Measurements from ENCODE around the genes LAIR2, KIR2DL4, NCR1, CCDC106, RFPL4AL1 and ZNF787.

DNA sequence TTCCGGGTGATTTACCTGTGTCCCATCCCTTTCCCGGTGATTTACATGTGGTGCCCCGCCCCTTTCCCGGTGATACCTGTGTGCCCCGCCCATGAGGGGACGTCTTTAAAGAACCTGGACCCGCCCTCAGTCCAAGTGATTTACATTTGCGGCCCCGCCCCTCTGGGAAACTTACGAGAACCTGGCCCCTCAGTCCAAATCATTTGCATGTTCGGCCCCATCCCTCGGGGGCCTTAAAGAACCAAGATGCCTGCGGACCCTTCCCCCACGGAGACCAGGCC, 693 bp upstream of the LENG9 start:
- PRO-cap: unidirectional peak, plus-strand start at position 220 of the sequence

GRCh38 chr19:54492452-54493022, 10.1 kb upstream of the LAIR2 start:
- PRO-cap: no peak

DNA sequence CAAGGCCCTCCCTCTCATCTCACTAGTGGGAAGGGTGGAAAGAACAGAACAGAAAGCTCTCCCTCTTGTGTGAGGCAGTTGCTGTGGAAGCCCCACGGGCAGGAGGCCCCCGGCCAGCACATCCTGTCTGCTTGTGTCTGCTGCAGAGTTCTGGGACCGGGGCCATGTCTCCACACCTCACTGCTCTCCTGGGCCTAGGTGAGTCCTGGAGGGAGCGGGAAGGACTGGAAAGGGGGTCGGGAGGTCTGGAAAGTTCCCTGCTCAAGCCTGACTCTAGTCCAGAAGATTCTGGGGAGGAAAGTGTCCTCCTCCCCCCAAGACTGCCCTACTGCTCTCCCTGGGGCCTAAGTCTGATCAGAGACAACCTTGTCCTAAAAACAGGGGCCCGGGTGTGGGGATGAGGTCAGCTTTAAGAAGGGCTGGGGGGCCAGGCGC, at the start of gene LAIR2:
LAIR2 (plus strand) TSS at position 77 of the 435 bp plus-strand sequence.
- PRO-cap: unidirectional peak, plus-strand start at position 130 of the sequence

DNA sequence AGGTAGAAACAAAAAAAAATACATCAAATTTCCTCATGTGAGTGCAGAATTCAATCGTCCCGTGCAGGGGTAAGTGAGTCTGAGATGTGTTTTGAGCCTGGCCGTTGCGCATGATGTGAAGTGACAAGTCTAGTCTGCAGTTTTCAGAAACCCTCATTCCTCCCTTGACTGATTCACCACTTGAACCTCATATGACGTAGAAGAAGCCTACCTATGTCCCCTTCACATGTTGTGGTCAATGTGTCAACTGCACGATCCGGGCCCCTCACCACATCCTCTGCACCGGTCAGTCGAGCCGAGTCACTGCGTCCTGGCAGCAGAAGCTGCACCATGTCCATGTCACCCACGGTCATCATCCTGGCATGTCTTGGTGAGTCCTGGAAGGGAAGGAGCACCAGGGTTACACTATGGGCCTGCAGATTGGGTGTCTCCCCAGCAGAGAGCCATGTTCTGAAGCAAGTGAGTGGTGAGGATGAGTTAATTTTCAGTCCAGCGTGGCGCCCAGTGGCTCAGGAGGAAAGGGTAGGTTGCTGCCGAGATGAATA, at the start of gene KIR2DL4:
KIR2DL4 (plus strand) TSS at position 289 of the 545 bp plus-strand sequence.
- PRO-cap: no peak

DNA sequence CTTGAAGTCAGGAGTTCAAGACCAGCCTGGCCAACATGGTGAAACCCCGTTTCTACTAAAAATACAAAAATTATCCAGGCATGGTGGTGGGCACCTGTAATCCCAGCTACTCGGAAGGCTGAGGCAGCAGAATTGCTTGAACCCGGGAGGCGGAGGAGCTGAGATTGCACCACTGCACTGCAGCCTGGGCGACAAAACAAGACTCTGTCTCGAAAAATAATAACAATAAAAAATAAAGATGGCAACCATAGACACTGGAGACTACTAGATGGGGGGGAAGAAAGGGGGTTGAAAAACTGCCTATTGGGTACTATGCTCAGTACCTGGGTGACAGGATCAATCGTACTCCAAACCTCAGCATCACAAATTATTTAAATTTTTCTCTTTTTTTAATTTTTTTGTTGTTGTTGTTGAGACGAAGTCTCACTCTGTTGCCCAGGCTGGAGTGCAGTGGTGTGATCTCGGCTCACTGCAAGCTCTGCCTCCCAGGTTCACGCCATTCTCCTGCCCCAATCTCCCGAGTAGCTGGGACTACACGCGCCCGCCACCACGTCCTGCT, 10.5 kb downstream of the FCAR start:
- PRO-cap: no peak

DNA sequence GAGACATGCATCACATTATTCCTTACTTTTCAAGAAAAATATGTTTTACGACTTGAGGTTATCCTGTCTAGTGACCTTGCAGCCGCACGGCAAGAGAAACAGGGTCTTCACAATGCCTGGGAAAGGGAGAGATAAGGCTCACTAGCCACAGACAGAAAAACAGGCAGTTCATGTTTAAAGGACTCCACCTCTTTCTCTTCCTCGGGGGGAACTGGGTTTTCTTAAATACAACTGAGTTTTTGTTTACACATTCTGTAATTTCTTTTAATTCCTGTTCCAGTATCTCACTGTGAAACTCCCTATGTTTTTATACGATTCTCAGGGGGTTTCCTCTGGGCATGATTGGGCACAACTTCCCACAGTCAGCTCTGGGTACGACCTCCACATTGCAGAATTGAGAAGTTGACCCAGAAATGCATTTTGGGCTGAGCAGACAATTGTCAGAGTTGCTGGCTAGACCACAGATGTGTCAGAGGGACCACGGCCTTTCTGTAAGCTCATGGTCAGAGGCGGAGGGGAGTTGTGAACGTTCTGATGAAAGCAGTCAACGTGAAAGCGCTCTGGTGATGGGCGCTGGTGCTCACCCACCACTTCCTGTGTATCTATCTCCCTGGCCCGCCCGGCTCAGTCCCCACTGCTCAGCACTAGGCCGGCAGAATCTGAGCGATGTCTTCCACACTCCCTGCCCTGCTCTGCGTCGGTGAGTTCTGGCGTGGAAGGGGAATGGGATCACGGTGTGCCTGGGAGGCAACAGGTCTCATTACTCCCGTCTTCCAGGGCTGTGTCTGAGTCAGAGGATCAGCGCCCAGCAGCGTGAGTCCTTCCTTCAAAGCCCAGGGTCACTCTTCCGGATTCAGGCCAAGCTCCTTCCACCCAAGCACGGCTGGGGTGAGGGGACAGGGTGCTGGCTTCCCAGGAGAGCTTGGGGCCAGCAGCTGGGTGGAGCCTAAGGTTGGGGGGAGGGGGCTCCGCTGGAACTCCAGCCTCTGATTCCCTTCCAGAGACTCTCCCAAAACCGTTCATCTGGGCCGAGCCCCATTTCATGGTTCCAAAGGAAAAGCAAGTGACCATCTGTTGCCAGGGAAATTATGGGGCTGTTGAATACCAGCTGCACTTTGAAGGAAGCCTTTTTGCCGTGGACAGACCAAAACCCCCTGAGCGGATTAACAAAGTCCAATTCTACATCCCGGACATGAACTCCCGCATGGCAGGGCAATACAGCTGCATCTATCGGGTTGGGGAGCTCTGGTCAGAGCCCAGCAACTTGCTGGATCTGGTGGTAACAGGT, at the start of gene NCR1:
NCR1 (plus strand) TSS at position 627 of the 1,288 bp plus-strand sequence.
- PRO-cap: no peak

DNA sequence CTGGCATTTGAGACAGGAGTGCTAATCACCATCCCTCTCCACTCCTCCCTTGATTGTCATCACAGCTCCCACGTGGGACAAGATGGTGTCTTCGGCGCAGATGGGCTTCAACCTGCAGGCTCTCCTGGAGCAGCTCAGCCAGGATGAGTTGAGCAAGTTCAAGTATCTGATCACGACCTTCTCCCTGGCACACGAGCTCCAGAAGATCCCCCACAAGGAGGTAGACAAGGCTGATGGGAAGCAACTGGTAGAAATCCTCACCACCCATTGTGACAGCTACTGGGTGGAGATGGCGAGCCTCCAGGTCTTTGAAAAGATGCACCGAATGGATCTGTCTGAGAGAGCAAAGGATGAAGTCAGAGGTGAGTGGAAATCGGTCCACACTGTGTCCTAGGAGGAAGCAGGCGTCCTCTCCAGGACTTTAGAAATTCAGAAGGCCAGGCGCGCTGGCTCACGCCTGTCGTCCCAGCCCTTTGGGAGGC, 3.8 kb downstream of the NLRP2 start:
- PRO-cap: no peak

DNA sequence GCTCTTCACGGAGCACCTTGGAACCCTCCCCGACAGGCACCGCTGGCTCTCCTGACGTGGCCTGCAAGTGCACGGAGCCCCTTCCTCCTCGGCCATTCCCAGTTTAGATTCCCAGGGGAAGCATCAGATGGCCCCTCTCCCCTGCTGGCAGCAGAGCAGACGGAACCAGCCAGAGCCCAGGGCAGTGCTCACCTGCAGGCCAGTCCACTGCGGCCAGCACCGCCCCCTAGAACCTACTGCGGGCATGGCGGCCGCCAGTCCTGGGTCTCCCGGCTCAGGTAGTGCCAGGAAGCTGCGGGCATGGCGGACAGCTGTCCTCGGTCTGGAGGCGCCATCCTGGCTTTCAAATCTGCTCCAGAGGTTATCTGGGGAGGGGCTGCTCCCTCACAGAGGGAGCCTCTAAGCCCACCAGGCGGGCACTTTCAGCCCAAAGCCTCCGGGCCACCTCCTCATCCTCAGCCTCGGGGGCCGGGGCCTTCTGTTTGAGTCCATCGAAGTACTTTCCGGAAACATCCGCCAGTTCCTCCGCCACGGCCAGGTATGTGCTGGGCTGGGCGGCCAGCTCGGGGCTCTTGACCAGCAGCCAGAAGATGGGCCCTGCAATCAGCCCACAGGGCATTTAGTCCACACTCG, 6.8 kb upstream of the GP6 start:
- PRO-cap: no peak

DNA sequence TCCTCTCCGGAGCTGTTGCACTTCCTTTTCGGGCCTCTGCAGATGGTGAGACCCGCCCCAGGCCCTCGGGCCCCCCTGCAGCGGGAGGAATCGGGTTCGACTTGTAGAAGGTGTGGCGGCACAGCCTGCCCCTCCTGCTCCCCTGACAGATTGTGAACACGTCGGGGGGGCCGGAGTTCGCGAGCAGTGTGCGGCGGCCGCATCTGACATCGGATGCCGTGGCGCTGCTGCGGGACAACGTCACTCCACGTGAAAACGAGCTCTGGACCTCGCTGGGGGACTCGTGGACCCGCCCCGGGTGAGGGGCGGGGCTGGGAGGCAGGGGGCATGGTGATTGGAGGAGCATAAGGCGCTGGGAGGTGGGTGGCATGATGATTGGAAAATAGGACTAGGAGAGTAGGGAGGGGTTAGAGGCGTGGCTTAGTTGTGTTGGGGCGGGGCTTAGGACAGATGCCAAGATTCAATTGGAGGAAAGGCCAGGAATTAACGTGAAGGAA, 6.7 kb downstream of the EPS8L1 start:
- PRO-cap: no peak

GRCh38 chr19:55094193-55094484, 18.5 kb downstream of the EPS8L1 start:
- PRO-cap: no peak

- PRO-cap: no peak
These were observed 4.4 kb downstream of the PPP1R12C start for GRCh38 chr19:55113082-55113352.

DNA sequence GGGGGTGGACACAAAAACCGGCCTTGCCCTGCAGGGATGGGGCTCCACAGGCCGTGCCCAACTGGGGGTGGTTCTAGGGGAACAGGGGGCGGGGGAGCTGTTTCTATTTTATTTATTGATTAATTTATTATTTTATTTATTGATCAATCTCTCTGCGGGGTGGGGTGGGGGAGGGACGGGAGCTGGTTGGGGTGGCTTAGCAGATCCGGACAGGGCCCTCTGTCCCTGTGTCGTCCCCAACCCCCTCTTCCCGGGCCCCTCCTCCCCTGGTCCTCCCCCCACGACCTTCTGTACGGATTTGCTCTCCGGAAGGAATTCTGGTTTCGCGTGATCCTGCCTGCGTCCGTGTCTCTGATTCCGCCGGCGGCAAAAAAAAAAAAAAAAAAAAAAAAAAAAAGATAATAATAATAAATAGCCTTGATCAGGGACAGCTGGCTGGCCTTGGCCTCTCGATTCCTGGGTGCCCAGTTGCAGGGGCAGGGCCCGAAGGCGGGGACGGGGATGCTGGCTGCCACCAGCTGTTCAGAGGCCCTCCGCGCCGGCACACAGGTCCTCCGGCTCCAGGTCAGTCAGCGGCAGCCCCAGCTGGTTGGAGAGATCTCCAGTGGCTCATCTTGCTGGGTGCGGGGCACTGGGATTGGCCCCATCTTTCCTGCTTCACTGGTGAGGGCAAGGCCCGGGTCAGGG, 12.8 kb downstream of the TMEM150B start:
- PRO-cap: no peak

DNA sequence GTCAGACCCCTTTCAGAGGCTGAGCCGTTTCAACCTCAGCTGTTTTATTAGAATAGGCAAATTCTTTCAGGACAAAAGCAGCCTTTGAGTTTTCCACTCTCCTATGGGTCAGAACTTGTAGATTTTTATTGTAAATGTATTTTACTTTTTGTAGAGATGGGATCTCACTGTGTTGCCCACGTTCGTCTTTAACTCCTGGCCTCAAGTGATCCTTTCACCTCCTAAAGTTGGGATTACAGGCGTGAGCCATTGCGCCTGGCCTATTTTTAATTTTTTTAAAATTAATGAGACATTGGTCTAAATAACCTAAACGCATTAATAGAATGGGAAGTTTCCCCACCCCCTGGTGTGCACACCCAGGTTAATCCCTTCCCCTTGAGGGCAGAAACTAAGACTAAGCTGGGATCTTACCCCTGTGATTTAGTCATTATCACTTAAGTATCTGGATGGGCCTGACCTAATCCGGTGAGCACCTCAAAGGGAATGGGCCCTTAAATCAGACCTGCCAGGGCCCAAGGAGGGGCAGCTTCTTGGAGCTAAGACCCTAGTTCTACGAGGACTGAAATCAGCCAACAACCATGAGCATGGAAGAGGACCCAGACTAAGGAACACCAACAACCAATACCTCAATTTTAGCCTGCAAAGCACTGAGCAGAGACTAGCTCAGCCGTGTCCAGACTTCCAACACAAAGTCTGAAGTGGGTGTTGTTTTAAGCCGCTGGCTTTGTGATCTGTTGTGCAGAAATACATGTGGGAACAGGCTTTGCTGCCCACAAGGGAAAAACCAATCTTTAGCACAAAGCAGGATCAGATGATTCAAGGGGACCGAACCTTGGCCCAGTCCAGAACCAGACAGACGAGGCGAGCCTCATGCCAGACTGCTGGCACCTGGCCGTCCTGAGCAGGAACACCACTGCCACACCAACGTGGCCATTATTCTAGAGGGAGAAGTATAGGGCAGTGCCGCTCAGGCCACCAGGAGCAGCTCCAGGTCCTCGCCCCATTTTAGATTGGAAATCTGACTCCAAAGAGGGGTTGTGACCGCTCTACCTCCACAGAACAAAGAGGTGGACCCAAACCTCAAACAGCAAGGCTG, 7.2 kb downstream of the UBE2S start:
- PRO-cap: no peak

DNA sequence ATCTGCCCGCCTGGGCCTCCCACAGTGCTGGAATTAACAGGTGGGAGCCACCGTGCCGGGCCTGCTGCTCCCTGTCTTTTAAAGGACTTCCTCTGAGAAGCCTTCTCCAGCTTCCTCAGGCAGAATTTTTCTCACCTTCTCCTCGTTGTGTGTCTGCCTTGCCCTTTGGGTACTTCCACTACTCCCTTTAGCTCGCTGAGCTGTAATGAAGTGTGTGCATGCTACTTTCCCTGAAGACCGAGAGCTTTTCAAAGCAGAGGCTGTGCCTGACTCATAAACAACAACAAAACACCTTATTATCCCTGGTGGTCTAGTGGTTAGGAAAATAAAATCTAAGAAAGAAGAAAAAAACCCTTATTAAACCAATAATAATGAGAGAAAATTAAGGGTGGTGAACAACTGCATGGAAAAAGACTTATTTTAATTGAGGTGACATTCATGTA, 8.8 kb downstream of the SSC5D start:
- PRO-cap: no peak

- PRO-cap: no peak
These were observed 1.7 kb downstream of the ZNF865 start for GRCh38 chr19:55607075-55607542.

GRCh38 chr19:55647635-55648618, at the start of gene CCDC106:
Gene CCDC106 (plus strand): TSS chr19:55648212.
- PRO-cap: bidirectional peak, plus-strand start at chr19:55648034, minus-strand start at chr19:55647820; bidirectional peak, plus-strand start at chr19:55648263, minus-strand start at chr19:55648135

DNA sequence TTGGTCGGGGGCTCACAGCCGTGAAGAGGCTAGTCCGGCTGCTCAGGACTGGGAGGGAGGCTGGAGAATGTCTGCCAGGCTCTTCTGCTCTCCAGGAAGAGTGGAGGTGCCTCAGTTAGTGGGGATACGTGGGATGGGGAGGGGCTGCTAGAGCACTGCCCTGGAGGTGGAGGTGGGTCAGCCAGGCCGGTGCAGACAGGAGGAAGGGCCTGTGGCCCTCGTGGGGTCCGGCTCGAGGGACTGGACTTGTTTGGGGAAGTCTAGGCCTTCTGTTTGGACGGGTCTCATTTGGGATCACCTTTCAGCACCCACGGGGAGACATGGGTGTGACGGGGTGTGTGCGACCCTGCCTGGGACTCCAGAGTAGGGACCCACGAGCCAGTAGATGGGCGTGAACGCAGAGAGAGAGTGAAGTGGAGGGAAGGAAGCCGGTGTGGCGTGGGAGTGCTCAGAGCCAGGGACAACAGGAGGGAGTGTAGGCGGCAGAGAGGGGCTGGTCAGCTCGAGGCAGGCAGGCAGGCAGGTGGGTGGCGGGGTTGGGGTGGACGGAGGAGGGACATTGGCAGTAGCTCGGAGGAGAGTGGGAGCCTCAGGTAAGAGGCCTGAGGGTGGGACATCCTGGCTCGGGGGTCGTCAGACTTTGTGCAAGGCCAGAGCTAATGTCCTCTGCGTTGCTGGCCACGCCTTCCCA, 11.4 kb downstream of the EPN1 start:
- PRO-cap: no peak

- PRO-cap: no peak
These were observed at the start of gene RFPL4AL1 for GRCh38 chr19:55768926-55769272. Gene RFPL4AL1 (plus strand): TSS chr19:55769118.

DNA sequence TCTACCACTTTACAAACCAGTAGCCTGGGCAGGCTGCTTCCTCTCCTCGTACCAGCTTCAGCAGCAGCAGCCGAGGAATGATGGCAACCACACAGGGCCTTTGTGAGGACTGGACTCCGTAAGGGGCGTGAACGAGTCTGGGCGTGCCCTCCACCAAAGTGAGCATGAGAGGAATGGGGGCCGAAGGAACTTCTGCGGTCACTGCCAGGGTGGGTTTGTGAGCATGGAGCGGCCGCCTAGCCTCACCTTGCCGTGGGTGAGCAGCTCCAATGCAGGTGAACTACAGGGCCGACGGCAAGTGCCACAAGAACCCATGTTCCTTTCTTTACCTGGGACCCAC, 36.0 kb downstream of the ZNF787 start:
- PRO-cap: no peak

DNA sequence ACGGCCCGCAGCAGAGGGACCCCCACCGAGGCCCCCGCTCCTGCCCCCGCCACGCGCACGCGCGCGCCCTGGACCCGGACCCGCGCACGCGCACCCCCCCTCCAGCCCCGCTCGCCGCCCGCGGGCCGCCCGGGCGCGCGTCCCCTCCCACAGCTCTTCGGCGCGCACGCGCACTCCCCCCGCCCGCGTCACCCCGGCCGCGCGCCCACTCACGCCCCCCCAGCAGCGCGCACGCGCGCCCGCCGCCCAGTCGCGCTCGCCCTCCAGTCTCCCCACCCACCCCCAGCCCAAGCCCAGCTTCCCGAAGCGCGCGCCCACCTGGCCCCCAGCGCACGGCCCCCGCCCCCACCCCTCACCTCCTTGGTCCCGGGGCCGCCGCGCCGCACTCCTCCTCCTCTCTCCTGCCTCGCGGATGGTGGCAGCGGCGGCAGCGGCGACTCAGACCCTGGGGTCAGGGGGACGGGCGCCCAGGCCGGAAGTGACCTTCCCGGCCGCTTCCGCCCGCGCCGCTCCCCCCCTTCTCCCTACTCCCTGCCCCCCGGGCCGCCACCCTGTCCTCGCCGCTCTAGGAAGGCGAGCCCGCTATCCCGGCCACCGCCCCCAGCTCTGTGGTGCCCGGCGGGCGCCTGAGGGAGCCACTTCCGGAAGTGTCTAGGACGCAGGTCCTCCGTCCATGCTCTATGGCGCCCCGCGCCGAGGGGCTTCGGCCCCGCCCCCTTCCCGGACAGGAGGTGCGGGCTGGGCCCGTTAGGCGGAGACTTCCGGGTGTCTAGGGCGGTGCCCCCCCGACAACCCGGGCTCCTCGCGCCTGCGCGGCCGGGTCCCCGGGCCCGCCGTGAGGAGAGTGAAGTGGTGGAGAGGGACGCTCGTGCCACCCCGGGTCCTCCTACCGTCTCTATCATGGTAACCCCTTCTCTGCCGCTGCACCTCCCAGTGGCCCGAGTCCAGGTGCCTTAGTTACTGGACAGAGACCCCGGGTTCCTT, at the start of gene ZNF787:
ZNF787 (minus strand) TSS at position 480 of the 984 bp plus-strand sequence.
- PRO-cap: bidirectional peak, plus-strand start at position 789 of the sequence, minus-strand start at position 61 of the sequence

Measured in REH cell (cell line).